Frontal cortex (tissue), 2 donors: ENCODE data around the gene SLC2A8.

- RAMPAGE, long total RNA, result no peak
These were observed 6.1 kb upstream of the ANGPTL2 start for GRCh38 chr9:127128223-127129265.

GRCh38 chr9:127210083-127211158 is 54.2 kb upstream of the GARNL3 start:
- RAMPAGE, long total RNA, result no peak

DNA sequence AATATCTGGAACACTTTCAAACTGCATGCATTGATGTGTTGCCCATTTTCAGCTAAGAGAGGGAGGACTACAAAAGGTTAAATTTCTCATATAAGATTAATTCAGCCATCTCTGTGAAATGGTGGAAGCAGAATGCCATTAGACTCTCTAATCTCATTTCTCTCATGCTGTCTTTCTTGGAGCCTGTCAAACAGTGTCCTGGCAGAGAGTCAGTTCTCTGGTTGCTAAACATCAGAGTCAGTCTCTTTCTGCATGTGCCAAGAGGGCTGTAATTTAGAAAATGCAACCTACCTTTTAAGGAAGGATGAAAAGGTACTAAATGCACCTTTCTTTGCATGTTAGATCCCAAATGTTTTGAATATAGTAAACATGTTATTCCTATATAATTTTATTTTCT is 888 bp upstream of the GARNL3 start:
- RAMPAGE, long total RNA, result no peak

DNA sequence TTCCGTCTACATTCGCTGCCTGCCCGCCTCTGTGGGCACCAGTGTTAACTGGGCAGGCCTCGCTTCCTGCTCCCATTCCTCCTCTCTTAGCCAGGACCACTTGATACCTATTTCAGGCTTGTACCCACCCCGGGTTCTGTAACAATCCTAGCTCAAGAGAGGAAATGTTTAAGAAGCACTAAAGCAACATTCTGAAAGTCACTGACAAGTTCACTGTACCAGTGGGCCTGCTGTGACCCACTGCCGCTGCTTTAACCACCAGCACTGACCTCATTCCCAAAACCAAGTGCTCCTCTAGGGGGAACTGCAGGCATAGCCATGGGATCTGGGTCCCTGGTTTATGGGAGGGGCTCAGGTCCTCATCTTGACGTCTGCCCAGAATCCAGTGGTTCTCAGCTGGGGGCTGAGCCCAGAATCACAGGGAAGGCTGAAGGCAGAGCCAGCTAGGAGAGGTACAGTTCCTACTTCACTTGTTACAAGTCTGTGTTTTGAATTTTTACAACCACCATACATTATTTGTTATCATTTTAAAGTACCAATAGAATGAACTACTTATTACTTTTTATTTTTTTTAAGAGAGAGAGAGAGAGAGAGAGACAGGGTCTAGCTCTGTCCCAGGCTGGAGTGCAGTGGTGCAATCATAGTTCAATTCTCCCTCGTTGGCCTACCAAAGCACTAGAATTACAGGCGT is 36.1 kb upstream of the SLC2A8 start:
- RAMPAGE, long total RNA, result no peak

DNA sequence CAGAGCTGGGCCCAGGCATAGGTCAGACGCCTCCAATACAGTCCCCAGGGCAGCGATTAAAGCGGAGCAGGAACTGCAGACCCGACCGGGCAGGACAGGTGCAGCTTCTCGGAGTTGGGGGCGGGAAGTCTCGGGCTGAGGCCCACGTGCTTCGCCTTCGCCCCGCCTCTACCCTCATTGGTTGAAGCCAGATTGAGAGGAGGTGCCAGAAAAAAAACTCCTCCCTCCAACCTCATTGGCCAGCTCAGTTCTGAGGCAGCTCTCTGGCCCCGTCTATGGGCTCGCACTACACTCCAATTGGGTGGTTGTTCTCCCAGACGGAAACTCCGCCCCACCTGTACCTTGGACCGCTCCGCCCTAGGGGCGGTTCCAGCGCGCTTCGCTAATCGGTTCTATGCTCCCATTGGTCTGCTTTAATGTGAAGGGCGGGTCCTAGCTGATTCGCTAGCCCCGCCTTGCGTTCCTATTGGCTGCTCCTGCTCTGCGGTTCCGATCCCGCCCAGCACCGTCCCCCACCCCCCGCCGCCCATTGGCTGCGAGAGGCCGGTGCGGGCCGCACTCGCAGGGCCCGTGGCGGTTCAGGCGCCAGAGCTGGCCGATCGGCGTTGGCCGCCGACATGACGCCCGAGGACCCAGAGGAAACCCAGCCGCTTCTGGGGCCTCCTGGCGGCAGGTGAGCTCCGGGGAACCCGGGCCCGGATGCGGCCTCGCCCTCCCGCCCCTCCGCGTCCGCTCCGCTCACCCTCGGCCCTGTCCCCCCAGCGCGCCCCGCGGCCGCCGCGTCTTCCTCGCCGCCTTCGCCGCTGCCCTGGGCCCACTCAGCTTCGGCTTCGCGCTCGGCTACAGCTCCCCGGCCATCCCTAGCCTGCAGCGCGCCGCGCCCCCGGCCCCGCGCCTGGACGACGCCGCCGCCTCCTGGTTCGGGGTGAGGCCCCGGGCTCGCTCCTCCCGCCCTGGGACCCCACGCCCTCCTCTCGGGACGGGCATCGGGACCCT is at the start of gene SLC2A8:
Gene SLC2A8, plus strand, starts transcription at position 556 of the 996 bp plus-strand sequence.
- RAMPAGE, long total RNA, result no peak

- RAMPAGE, long total RNA, result no peak
These were observed 10.4 kb downstream of the SLC2A8 start for GRCh38 chr9:127407341-127407862.

DNA sequence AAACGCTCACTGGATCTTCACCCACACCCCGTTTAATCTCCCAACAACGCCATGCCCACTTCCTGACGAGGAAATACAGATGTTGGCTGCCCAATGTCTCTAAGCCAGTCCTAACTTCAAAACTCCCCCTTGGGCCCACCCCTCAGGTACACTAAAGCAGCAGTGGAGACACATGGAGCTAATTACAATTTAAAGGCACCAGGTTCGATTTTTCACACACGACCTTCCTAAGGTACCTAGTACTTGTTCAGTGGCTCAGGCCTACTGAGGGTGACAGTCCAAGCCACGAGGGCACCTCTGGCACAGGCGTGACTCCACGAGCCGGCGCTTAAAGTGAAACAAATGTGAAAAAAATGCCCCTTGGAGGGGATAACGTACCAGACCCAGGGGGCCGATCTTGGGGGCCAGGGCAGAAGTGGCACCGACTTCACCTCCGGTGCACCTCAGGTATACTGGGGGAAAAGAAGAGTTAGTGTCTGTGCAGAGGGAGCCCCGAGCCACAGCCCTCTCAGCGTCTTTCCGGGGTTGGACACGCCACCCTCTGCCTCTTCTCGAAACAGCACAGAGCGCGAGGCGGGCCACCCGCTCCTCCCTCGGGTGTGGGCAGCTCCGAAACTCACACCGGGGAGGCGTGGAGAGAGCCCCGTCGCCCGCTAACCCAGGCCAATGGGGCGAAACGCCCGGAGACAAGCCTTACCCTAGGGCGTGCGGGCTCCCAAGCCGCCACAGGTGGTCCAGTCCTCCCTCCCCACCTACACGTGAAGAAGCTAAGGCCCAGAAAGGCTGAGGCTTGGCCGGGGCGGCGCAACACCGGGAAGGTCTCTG is 641 bp downstream of the RPL12 start:
- RAMPAGE, long total RNA, result no peak

DNA sequence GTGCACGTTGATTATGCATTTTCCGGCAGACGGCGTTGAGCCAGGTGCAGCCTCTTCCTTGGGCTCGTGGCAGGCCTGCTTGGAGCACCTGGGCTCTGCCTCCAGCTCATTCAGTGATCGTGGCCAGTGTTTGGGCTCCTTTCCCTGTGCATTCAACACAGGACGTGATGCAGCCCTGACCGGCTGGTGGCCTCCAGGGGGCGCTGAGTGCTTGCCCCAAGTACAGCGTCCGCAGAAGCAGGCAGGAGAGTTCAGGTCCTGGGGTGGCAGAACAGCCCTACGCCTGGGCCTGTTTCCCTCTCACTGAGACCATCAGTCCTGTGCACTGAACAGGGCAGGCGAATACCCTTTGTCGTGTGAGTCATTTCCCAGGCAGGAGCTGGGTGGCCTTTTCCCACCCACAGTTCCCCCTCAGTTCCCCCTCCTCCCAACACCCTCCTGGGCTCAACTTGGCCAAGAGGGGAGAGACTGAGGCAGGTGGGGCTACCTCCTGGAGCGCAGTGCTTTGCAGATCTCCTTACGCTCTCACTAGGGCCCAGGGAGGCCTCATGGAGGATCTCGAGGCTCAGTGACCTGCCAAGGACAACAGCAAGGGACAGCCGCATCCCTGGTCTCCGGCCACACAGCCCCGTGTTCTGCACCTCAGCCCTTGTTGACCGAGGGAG is 52.8 kb downstream of the LRSAM1 start:
- RAMPAGE, long total RNA, result no peak

- RAMPAGE, long total RNA, result no peak
These were observed 25.3 kb downstream of the NIBAN2 start for GRCh38 chr9:127543602-127543939.

- RAMPAGE, long total RNA, result no peak
These were observed 23.3 kb downstream of the NIBAN2 start for GRCh38 chr9:127545253-127546299.

DNA sequence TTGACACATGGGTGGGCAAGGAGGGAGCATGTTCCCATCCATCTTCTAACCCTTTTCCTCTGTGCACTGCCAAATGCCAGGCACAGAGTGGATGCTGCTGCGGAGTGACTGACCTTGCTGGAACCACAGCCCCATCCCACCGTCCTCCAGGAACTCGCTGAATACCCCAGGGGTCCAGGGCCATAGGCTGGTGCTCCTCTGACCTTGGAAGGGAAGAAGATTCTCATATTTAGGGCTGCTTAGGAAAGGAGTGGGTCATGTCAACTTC is 7.9 kb downstream of the NIBAN2 start:
- RAMPAGE, long total RNA, result no peak

GRCh38 chr9:127568016-127568498 is 816 bp downstream of the NIBAN2 start:
- RAMPAGE, long total RNA, result no peak

GRCh38 chr9:127633908-127634402 is 21.9 kb downstream of the STXBP1 start:
- RAMPAGE, long total RNA, result no peak

GRCh38 chr9:127699036-127699705 is 7.6 kb upstream of the CFAP157 start:
- RAMPAGE, long total RNA, result no peak

DNA sequence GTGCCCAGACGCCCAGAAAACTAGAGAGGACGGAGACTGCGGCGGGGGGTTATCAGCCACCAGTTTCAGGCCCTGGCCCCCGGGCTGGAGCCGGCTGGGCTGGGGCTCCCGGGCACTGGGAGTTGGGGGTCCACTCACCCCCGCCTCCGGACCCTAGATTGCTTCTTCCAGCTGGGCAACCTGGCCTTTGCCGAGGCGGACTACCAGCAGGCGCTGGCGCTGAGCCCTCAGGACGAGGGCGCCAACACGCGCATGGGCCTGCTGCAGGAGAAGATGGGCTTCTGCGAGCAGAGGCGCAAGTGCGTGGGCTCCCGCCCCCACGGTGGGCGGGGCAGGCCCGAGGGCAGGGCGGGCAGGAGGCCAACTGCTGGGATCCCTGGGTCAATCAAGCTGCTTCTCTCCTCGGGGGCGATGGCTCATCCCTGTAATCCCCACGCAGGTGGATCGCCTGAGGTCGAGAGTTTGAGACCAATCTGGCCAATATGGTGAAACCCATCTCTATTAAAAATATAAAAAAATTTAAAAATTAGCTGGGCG is 8.8 kb downstream of the TTC16 start:
- RAMPAGE, long total RNA, result no peak

DNA sequence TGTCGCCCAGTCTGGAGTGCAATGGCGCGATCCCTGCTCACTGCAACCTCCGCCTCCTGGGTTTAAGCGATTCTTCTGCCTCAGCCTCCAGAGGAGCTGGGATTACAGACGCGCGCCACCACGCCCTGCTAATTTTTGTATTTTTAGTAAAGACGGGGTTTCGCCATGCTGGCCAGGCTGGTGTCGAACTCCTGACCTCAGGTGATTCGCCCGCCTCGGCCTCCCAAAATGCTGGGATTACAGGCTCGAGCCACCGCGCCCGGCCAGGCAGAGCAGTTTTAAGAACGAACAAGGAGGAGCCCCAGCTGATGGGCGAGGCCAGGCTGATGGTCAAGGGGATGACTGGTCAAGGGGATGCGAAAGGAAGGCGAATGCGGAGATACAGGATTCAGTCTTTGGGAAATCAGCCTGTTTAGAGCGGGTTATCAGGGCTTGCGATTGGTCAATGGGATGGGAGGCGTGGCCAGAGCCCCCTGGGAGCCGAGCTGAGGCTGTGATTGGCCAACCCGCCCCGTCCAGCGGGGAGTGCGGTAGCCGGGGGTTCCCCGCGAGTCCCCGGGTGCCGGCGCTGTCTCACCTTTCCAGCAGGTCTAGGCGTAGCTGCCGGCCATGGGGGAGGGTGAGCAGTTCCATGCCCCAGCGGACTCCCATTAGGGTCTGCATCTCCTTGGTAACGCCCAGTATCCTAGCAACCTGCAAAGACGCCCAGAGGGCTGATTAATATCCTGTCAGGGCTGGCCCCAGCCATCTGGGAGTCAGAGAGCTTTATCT is 7.4 kb upstream of the TOR2A start:
- RAMPAGE, long total RNA, result no peak

DNA sequence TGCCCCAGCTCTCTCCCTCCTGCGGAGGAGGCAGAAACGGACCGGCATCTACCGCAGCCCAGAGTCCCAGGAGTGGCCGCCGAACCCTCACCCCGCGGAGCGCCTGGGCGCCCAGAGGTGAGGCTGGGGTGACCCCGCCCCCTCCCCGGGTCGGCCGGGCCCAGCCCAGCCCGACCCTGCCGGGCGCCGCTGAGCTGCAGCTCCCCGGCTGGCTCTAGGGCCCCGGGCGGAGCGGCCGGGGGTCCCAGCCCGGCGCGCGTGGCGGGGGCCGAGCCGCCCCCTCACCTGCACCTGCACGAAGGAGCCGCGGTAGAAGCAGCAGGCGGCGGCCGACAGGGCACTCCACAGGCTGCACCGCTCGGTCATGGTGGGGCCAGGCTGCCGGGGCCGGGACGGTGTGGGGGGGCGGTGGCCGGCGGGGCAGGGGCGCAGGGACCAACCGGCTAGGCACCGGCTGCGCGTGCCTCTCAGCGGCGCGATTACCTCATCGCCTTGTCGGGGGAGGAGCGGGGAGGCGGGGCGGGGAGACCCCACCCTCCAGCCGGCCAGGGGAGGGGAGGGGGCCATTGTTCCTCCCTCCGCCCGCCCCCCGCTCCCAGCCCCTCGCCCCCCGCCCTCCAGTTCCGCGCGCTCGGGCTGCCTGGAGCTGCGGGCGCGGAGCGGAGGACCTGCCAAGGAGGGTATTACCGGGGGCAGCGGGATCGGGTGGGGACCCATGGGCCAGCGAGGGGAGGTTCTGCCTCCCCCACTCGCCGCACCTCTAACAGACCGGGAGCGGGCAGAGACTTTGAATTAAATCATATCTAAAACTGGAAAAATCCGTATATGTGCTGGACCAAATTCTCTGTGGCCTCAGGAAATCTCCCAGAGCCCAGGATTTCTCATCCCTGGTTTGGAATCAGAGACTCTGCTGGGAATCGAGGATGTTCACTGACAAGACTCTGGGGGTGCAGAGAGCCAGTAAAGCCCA is 20.0 kb upstream of the TOR2A start:
- RAMPAGE, long total RNA, result no peak

DNA sequence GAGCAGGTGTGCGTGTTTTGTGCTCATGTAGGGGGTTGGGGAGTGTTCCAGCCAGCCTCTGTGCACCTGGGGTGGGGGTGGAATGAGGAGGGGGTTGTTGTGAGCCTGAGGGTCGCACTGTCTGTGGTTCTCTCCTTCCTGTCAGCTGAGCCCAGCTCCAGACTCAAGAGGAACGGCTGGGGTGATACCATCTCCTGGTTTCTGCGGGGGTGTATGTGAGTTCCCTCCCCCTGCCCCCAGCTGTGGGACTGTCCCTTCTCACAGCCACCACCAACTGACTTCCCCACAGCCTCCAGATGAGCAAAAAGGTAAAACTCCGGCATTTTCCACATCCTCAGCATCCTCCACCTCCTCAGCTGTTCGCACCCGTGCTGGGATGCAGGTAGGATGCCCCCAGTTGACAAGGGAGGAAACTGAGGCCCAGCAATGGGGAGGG is 2.2 kb downstream of the SH2D3C start:
- RAMPAGE, long total RNA, result no peak

- RAMPAGE, long total RNA, result no peak
These were observed 2.3 kb downstream of the CDK9 start for GRCh38 chr9:127787945-127788712.

DNA sequence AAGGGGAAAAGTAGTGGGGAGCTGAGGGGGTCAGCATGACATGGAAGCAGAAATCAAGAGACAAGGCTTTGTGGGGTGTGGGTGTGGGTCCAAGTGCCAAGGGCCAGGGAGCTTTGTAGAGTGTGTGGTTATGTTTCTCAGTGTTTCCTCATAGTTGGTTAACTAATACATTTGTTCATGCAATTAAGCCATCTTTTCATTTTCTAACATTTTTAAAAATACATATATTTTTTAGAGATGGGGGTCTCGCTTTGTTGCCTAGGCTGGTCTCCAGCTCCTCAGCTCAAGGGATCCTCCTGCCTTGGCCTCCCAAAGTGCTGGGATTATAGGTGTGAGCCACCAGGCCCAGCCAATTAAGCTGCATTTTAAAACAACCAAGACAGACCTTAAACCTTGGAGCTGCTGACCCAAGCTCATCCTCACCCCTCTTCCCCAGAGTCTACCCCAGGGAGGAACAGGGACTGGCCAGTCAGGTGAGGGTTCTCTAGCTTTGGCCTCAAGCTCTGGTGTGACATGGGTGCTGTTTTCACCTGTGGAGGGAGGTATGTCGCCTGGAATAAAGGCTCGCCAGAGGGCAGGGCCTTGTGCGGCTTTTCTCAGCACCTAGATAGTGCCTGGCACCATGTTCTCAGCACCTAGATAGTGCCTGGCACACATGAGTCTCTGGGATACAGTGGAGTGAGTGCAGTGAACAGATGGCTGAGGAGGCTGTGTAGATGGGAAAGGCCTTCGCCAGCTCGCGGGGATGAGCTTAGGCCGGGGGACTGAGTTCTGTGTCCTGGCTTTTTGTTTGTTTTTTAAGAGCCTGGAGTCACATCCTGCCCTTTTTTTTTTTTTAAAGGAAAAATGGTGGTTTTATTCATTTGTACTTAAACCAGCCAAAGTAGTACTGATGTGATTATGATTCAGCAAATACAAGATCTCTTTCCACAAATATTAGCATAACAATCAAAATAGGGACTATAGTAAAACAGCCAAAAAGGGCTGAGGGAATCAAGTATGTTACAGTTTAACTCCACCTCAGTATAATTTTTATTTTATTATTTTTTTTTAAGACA is 7.4 kb downstream of the CDK9 start:
- RAMPAGE, long total RNA, result no peak